ENCODE measurements around the genes DNAJC9, AGAP5 and DUSP13.

- RRBS, result no CpG with 5 or more reads among the region's 8 CpGs
Observed at GRCh38 chr10:73245682-73246263, 1.3 kb downstream of the DNAJC9 start.

DNA sequence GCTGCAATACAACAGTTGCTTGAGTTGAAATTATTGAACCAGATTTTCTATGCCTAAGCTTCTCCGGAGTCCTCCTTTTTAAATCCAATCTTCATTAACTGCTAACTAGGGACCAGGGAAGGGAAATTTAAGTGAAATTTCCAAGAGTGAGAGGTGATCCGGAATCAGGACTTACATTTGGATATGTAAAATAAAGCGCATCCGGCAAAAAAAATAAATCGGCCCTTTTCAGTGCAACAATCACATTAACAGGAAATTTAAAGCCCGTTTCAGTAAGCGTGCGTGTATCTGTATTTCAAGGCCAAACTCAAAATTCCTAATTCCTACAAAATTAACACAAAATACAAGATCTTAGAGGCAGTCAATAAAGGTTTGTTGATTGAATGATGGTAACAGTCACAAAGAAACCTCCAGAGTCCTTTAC is 779 bp downstream of the DNAJC9 start:
- RRBS, result 4% methylated on average over 2 of the region's 8 CpGs

DNA sequence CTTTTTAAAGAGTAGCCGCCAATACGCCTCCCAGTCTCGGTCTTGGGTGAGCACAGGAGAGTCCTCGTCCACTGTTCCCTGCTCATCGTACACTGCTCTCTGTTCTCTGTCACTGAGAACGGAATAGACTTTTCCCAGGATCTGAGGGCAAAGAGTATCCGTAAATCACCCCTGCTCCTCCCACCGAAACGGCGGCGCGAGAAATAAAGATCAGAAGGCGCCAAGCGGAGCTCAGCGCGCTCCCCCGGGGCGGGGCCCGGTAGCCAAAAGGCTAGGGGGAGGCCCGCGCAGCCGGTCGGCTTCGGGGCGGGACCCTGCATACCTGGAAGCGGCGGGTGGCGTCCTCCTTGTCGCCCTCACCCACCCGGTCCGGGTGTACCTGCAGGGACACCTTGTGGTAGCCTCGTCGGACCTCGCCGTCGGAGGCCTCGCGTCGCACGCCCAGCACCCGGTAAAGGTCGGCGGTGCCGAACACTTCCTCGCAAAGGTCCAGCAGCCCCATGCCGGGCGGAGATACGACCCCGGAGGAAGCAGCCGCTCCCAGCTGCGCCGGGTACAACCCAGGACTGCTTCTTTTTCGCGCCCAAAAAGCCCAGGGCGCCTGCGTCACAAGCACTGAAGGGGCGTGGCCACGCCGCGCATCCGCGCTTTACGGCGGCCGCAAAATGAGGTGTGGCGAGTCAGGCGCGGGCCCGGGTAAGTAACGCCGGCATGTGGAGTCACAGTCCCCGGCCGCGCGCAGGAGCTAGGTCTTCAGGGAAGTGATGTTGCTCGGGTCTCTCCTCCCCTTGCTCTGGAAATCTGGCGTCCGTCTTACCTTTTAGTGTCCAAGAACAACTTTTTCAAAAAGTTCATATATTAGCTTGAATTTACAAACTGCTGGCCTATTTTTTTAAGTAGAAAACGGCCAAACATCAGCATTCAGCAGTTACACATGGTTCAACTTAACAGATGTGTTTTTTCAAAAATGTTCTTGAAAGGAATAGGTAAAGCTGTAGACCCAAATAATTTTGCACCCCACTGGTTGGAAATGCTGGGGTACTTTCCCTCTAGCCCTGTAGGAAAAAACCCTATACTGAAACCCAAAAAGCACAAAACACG is at the start of gene DNAJC9:
Gene DNAJC9, minus strand, starts transcription at position 568 of the 1,101 bp plus-strand sequence.
- RRBS, result 2% methylated on average over 20 of the region's 80 CpGs

- RRBS, result no CpG with 5 or more reads among the region's 7 CpGs
Observed at GRCh38 chr10:73490172-73490959, 5.5 kb downstream of the PPP3CB start.

DNA sequence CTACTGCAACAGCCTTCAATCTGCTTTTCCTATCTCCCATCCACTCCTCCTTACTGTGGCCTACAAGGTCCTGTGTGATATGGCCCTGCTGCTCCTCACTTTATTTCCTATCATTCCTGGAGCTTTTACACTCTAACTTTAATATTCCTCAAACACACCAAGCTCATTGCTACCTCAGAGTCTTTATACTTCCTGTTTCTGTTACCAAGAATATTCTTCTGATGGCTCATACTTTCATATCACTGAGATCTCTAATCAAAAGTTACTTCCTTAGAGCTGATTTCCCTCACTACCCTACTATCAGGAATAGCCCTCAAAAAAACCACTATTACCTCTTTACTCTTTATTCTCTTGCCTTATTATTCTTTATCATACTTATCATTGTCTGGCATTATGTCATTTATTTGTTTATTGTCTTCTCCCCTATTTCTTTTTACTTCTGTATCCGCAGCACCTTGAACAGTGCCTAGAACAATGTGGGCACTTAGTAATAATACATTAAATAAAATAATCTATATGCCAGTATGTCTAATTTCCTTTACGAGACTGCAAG is 5.9 kb upstream of the PPP3CB start:
- RRBS, result no CpG with 5 or more reads among the region's 2 CpGs

- RRBS, result no CpG with 5 or more reads among the region's 26 CpGs
Observed at GRCh38 chr10:73697327-73698303, at the start of gene AGAP5. AGAP5 (minus strand) TSS chr10:73698109.

DNA sequence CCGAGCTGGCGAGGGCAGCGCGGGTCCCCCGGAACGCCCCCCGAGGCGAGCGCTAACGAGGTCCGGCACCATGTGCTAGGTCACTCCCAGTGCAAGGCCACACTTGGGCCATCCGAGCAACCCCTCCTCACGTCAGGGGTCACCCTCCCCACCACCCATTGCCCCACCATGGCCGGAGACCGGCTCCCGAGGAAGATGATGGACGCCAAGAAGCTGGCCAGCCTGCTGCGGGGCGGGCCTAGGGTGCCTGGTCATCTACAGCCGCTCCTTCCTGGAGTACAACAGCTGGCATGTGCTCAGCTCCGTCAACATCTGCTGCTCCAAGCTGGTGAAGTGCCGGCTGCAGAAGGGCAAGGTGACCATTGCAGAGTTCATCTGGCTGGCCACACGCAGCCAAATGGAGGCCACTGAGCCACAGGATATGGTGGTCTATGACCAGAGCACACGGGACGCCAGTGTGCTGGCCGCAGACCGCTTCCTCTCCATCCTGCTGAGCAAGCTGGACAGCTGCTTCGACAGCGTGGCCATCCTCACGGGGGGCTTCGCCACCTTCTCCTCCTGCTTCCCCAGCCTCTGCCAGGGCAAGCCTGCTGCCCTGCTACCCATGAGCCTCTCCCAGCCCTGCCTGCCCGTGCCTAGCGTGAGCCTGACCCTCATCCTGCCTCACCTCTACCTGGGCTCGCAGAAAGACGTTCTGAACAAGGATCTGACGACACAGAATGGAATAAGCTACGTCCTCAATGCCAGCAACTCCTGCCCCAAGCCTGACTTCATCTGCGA is 12.3 kb upstream of the SEC24C start:
- RRBS, result no CpG with 5 or more reads among the region's 38 CpGs

DNA sequence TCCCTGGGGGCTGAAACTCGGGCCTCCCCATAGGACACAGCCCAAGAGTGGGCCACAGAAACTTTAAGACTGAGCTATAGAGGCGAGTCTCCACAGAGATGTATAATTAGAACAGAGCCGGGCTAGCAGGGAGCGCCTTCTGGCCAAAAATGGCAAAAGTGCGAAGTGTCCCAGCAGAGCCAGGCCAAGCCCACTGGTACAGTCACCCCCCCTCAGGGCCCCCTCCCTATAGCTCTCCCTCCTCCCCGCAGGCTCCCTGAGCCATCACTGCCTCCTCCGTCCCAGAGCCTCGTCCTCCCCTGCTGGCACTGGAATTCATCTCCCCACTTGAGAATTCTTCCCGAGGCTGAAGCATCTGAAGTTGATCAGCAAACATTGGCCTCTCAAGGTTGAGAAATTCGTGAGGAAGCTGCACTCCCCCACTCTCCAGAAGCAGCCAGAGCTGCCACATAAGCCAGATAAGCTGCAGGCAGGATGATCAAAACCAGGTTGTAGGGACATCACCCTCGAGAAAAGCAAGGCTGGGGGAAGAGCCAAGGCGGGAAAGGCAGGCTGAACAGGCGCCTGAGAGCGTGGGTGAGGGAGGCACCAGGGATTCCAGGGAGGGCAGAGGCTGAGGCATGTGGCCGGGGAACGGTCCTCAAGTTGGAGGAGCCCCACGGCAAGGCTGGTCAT is 23.4 kb downstream of the CAMK2G start:
- RRBS, result 36% methylated on average over 3 of the region's 17 CpGs

DNA sequence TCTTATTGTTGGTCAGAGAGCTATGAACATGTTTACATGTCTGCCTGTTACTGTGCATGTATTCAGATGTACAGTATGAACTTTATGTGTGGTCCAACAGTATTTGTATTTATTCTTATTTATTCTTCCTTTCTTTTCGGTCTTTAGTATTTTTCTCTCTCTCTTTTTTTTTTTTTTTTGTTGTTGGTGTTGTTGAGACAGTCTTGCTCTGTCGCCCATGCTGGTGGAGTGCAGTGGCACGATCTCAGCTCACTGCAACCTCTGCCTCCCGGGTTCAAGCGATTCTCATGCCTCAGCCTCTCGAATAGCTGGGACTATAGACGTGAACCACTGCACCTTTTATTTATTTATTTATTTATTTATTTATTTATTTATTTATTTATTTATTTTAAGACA is 38.1 kb downstream of the PLAU start:
- RRBS, result no CpG with 5 or more reads among the region's 7 CpGs

DNA sequence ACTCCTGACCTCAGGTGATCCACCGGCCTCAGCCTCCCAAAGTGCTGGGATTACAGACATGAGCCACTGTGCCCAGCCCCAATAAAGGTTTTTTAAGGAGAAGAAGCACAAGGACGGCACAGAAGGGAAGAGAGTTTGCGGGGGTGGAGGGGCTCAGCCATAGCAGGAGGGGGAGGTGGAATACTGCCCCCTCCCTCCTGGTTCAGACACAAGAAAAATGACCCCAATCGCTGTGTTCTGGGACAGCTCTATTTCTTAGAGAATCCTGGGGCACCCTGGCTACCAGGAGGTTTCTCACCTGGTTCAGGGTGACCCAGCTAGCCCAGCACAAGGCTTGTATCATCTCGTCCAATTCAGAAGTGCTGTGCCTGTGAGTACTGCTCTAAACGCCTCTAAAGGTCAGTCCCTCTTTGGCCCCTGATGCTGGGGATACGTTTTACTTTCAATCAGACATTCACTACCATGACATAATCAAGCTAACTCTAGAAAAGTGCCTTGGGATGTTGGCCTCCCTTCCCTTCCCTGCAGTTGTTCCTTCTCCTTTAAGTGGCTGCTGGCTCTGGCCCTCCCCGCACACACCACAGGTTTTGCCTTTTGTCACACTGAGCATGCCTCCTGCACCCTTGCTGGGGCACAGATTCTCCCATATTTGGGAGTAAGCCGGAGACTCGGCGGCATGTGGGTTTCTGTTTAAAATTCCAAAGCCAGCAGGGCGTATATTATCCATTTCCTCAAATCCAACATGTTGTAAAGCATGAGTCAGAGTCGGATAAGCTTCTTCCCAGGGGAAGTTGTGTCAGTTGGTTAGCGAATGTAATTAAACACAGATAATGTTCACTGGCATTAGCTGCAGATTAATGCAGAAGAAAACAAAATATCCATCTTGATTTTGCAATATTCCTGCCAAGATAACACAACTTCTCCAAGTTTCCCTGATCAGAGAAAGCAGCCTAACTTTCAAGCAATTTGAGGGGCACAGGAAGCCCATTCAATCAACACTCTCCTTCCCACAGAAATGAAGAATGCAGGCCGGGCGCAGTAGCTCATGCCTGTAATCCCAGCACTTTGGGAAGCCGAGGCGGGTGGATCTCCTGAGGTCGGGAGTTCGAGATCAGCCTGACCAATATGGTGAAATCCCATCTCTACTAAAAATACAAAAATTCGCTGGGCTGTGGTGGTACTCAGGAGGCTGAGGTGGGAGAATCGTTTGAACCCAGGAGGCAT is 31.9 kb upstream of the VCL start:
- RRBS, result no CpG with 5 or more reads among the region's 22 CpGs

DNA sequence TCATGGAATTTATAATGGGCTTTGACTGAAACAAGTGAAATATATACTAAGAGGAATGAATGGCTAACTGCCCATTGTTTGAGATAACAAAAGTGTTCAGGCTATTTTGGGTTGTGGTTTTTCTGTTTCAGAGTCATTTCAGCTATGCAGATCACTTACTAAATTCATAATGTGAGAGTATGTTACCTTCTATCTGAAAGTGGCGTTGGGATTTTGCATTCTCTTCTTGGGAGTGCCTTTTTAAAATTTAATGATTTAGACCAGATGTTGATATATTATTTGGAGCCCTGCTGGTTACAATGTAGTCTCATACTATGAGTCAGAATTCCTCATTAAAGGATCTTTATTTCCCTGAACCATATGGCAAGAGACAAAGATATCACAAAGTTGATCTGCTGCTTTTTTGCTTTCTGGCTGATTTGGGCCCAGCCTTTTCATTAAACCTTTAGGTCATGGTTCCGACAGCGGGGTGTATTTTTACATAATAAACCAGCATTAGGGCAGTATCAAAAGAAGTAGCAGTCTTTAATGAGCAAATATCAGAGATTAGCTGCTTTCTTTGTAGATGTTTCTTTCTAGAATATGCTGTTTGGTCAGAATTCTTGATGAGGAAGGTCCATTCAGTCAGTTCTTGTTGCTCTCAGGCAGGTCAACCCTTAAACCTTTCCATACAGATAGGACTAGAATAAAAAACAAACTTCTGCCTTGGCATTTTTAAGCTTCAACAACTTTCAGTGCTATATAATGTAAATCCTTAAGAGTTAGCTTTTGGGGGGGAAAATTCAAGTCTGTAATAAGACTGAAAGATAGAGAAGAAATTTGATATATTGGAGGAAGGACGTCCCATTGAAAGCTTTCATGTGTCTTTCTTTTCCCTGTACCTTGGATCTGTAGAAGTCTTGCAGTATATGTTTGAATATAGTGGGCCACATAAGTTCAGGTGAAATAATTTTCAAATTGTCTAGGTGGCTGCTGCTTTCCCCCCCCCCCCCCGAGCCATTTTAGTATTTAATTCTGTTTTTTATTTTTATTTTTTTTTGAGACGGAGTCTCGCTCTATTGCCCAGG is 10.7 kb downstream of the VCL start:
- RRBS, result no CpG with 5 or more reads among the region's 7 CpGs

- RRBS, result no CpG with 5 or more reads among the region's 4 CpGs
Observed at GRCh38 chr10:74122893-74123764, 27.5 kb downstream of the AP3M1 start.

DNA sequence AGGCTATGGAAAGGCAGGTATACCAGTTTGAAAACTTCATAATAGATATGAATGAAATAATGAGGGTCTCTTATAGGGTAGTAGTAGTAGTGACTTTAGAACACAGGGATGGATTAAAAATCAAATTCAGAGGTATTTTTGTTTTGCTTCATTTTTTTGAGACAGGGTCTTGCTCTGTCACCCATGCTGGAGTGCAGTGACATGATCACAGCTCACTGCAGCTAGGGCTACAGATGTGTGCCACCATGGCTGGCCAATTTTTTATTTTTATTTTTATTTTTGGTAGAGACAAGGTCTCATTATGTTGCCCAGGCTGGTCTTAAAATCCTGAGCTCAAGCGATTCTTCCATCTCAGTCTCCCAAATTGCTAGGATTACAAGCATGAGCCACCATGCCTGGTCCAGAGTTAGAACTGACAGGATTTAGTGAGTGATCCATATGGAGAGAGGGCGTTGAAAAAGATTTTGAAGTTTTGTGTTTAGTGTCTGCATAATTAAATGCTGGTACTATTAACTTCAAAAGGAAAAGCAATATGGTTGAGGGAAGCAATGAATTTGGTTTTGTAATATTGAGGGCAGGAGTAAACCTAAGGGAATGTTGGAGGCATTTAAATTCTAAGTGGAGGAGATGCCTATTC is 99.7 kb downstream of the ADK start:
- RRBS, result no CpG with 5 or more reads among the region's 2 CpGs

DNA sequence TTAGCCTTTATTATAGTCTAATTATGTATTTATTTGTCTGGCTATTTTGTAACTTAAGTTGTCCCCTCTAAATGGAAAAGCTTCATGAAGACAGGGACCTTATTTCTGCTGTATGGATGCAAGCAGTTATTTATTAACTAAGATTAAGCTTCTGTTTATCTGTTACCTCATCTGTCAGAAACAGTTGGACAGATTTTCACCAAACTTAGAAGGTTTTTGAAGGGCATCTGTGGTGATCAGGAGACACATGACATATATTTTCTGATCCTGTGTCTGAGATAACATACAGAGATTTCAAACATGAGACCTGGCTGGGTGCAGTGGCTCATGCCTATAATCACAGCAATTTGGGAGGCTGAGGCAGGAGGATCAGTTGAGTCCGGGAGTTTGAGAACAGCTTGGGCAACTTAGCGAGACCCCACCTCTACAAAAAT is 43.3 kb downstream of the KAT6B start:
- RRBS, result no CpG with 5 or more reads among the region's 2 CpGs

- RRBS, result no CpG with 5 or more reads among the region's 10 CpGs
Observed at GRCh38 chr10:75024707-75025354, 48.6 kb downstream of the DUSP29 start.

DNA sequence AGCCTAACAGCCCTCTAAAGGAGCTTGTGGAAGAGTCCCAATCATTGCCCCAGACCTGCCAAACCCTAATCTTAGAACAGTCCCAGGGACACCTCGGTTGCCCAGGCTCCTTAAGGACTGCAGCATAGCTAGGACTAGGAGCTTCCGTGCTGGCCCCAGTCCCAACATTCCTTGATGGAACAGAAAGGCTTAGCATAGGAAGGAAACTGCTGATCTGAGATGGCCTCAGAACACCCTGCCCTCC is 39.7 kb downstream of the DUSP29 start:
- RRBS, result no CpG with 5 or more reads among the region's 2 CpGs

DNA sequence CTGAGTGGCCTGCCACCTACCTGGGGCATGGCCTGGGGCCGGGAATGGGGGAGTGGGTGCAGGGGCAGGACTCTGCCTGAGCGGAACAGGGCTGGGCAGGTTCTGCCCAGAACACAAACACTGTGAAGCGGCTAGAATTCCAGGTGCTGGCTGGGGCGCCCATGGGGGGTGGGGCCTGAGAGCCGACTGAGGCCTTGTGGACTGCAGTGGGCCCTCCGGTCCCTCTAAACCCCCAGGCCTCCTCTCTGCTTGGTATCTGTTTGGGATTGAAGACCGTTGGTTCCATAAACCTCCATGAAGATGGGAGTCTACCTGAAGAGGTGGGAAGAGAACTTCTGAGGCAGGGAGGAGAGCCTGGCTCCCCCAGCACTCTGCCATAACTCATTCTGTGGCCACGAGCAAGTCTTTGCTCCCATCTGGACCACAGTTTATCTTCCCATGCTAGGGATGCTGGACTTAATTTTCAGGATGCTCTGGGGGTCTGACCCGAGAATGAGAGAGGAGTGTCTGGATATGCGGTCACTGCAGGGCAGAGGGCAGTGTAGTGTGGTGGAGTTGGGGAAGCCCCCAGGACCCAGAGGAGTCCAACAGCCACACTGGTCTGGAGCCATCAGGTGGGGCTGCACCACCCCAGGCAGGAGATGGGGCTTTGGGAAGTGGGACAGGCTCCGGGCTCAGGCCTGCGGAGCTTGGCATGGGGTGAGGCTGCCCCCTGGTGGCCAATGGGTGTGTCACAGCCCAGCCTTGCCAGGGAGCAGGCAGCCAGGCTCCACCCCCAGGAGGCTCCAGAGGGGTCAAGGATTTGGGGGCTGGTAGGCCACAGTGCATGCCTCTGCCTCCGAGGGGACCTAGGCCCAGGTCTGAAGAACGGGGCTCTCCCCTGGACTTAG is at the start of gene DUSP13:
Gene DUSP13, minus strand, starts transcription at position 104 of the 890 bp plus-strand sequence.
- RRBS, result no CpG with 5 or more reads among the region's 14 CpGs

DNA sequence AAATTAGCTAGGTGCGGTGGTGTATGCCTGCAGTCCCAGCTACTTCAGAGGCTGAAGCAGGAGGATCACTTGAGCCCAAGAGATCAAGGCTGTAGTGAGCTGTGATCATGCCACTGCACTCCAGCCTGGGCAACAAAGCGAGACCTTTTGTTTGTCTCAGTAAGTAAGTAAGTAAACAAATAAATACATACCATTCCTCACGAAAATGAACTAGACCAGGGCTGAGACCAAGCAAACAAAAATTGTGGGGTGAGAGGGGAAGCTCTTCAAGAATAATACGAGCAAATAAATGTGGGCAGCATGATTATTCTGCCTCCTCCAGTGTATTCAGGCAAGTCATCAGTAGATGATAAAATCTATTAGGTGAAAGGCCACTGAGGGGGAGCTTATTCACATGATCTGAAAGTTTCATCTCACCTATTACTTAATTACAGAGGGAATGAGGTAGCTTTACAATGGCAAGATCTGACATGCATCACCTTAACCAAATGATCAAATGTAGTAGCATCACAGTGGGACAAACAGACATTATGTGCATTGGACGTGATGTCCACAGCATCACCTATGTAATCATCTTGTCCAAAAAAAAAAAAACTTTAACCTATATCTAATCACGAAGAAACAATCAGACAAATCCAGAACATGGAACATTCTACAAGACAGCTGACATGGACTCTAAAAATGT is 44.7 kb downstream of the SAMD8 start:
- RRBS, result no CpG with 5 or more reads among the region's 6 CpGs

All from skeletal muscle cell (primary cell).